Colonic mucosa (tissue), 1 donor: Measurements from ENCODE around the gene HMGA1.

DNA sequence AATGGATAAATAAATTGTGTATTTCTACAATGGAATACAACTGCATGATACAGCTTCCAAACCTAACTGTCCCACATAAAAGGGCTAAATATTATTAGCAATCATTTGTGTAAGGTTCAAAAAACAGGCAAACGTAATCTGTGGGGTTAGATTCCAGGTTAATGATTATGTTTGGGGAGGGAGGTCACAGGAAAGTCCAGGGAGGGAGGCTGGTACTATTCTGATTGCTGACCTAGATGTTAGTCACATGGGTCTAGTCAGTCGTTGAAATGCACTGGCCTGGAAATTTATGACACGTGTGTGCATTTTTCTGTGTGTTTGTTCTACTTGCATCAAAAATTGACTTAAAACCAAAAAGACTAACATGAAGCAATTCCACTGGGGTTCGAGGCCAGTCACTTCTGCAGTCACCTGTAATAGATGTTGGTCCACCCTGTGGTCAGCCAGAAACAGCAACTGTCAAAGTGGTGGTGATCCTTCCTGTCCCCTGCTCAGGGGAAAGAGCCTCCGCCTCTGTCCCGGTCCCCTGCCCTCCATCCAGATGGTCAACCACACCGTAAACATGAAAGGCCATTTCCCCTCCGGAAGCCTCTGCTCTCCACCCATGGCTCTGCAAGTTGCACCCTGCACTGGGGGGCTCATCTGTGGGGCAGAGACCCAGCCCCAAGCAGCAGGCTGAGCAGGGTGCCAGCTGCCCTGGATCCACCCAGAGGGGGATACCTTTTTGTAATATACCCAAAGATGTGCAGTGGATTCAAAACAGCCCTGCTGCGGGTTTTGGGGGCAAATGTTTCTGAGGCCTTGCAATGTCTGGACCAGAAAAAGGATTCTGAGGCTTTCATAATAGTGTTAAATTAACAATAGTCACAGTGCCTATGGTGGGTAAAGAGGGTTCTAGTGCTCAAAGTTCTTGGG lies 104.4 kb upstream of the MLN start:
- PRO-cap = no peak

DNA sequence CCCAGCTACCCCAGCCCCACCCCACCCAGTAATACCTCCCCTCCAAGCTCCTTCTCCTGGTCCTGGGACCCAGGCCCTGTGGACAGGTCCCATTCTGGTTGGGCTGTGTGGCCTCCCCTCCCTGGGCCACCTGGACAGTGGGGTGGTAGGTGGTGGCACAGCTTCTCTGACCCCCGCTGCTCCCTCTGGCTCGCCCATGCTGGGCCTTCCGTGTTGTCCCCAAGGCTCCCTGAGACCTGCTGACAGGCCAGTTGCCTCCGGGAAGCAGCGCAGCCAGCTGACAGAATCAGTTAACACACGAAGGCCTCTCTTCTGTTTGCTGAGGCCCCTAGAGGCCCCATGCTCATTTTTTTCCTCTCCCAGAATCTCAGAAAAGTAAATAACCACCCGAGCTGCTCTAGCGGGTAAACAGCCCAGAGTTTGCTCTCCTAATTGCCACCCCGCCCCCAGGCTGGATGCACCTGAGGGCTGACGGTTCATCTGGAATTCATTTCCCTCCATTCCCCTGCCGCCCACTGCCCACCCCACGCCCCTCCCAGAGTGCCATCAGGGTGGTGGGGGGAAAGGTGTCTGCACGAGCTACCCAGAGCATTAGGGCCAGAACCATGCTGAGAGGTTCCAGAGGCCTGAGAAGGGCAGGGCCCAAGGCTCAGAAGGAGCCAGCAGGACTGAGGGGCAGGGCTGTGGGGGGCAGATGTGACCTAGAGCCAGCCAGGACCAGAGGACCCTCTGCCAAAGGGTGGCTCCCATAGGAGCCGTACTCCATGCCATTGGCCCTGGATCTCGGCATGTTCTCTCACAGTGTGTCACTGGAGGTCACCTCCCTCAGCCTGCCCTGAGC lies 157.6 kb downstream of the GRM4 start:
- PRO-cap = unidirectional peak, minus-strand start at position 238 of the sequence

DNA sequence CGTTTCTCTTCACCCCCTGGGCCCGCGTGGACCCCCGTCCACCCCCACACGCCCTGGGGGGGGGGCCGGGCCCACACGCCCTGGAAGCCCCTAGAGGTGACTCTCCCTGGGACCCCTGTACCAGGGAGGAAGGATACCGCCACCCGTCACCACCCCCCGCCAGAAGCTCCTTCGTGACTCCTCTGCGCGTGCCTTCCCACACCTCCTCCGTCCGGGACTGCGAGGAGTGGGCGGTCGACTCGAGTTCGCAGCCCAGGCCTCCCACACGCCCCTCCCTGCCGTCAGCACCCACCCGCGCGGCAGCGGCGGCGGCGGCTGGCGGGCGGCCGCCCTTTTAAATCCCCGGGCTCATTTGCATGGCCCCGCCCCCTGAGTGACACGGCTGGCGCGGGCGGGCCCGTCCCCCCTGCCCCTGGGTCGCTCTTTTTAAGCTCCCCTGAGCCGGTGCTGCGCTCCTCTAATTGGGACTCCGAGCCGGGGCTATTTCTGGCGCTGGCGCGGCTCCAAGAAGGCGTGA lies at the start of gene HMGA1:
TSS of gene HMGA1 (plus strand) at position 423 of the 517 bp plus-strand sequence.
- PRO-cap = bidirectional peak, plus-strand start at position 460 of the sequence, minus-strand start at position 304 of the sequence

DNA sequence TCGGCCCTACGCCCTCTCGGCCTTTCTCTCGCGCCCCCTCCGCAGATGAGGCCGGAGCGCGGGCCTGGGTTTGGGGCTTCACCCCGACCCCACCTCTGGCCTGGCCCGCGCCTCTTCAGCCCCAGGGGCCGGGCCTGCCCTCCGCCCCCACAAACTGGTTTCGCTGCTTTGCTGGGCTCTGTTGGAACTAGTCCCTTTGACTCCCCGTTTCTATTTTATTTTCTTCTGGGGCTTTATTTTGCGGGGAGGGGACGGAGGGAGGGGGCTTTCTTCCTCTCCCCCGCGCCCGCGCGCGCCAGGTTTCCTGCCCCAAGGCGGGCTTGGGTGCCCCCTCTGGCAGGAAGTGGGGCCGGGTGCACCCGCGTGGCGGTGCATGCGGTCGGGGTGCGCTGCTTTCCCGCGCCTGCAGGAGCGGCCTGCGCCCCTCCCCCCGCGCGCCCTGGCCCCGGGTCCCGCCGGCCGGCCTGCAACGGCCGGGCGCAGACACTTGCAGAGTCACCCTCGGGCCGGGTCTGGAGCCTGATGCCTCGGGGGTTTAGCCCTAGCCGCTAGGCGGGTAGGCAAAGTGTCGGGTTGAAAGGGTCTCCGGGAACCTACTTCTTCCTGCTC lies 1.3 kb downstream of the HMGA1 start:
- PRO-cap = no peak

DNA sequence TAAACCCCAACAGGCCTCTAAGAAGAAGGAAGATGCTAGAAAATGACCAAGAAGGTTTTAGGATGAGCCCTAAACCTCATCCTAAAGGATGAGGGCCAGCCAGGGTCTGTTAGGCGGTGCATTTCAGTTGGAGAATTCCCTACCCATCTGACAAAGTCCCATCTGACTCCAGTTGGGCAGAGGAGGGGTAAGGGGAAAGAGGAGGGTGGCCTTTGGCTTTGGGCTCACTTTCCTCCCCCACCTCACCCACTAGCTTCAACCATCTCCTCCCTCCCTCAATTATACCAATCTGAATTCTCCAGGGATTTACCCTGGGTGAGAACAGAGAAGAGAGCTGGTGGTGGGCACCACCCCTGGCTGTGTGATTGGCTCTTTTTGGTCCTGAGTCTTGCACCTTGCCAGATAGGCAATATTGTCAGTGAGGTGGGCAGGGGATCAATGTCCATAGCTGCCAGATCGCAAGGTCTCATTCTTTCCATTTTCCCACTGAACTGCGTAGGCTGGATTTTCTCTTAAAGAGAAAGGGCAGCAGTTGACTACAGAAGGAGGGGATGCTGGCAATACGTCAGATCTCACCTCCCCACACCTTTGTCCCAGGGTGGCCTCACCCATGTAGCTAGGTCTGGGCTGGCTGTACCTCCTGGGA lies 3.3 kb downstream of the HMGA1 start:
- PRO-cap = no peak

DNA sequence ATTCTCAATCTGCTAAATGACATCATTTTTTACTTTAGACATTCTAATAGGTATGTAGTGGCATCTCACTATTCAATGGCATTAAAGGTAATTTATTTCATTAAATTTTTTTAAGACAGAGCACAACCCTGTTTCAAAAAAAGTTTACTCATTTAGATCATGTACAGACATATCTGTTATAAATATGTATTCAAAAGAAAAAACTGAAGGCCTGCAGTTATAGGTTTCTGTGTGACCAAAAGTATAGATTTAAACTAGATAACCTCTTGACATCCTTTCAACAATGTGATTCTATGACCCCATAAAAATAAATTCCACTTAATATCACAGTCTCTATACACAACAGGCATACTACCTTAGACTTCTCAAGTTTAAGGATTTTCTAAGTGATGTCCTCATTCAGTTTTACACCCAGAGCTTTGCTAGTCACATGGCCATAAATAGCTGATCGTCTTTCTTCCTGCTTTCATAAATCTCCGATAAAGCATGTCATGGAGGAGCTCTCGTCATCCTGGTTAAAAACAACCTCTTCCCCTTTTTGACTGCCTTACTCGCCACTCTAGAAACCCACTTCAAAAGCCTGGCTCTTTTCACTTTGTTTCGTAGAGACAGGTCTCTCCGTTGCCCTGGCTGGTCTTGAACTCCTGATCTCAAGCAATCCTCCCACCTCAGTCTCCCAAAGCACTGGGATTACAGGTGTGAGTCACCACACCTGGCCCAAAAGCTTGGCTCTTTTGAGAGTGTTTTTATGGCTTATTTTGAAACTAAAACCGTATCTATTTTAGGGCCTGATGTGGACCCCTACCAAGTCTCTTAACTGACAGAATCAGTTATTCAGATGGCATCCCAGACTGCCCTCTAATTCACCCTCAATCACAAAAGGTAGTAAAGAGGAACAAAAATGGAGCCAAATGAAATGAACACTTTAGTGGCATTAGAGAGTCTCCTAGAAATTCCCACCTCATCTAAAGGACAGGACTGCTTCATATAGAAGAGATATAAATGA lies 66.9 kb upstream of the SMIM29 start:
- PRO-cap = no peak

GRCh38 chr6:34370184-34370873 lies 22.1 kb downstream of the NUDT3 start:
- PRO-cap = bidirectional peak, plus-strand start at chr6:34370664, minus-strand start at chr6:34370498

DNA sequence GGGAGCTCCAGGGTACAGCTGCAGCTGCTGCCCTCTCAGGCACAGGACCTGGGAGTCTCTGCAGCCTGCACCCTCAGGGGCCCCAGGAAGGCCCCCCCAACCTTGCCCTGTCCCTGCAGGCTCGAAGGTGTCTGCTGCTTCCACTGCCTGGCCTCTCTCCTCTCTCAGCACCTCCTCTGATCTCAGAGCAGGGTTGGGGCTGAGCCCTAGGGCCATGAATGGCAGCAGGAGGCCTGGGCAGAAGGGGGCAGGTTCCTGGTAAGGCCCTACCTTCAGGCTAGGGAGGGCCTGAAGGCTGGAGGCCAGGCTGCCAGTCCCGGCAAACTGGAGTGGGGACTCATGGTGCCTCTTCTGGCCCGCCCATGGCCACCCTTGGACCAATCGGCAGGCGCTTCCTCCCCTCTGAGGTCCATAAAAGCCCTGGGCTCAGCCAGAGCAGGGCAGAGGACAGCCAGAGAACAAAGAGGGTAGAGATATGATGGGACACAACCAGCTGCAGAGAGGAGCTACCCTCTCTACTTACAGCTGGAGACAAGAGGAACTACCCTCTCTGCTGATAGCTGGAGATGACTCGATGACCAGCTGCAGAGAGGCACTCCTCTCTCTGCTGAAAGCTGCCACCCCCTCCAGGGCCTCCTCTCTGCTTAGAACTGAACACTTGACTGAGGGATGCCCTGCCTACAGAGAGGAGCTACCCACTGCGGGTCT lies 7.8 kb upstream of the PACSIN1 start:
- PRO-cap = no peak

GRCh38 chr6:34485232-34485583 lies 19.3 kb downstream of the PACSIN1 start:
- PRO-cap = no peak

GRCh38 chr6:34545333-34545676 lies 10.8 kb downstream of the SPDEF start:
- PRO-cap = no peak

- PRO-cap = no peak
Observed at GRCh38 chr6:34596755-34597603, 40.9 kb upstream of the SPDEF start.

GRCh38 chr6:34597604-34597989 lies 41.5 kb upstream of the SPDEF start:
- PRO-cap = unidirectional peak, minus-strand start at chr6:34597731

GRCh38 chr6:34629569-34630480 lies 66.7 kb downstream of the ILRUN start:
- PRO-cap = no peak

GRCh38 chr6:34642337-34642714 lies 54.2 kb downstream of the ILRUN start:
- PRO-cap = unidirectional peak, plus-strand start at chr6:34642633

GRCh38 chr6:34697058-34697463 lies 494 bp upstream of the ILRUN start:
- PRO-cap = no peak

DNA sequence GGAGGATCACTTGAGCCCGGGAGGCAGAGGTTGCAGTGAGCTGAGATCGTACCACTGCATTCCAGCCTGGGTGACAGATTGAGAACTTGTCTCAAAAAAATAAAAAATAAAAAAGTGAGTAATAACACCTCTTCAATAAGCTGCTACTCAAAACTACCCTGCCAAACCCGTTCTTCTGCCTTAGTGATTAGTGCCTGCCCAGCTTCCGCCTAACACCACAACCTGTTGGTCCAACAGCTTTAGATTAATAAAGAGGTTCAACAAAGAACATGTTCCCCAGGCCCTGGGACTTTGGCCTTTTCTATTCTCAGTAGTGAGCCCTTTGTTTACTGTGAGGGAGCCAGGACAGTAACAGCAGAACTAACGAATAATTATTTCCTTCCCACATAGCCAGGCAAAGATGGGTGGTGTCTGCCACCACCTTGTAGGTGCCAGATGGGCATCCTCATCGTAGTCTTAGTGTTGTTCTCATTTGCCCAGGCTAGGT lies 11.5 kb upstream of the SNRPC start:
- PRO-cap = no peak

- PRO-cap = no peak
Observed at GRCh38 chr6:34793073-34793404, 1.2 kb downstream of the BLTP3A start.

- PRO-cap = no peak
Observed at GRCh38 chr6:34919596-34919953, 30.5 kb downstream of the ANKS1A start.

DNA sequence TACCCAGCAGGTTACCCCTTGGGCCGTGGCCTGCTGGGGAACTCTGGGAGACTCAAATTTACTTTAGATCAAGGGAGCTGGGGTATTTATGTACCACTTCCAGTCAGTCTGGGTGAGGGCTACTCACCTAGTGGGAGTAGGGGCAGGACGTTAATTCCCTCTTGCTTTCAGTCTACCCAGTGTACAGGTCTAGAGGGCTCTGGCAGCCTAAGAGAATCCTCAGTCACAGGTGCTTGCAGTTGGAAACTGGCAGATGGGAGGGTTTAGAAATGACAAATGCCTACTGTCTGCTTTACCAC lies 103.7 kb downstream of the TCP11 start:
- PRO-cap = no peak

GRCh38 chr6:35165552-35166333 lies 24.6 kb upstream of the TCP11 start:
- PRO-cap = no peak